Measurements from ENCODE around the gene POU2F3.

- PRO-cap: unidirectional peak, minus-strand start at chr11:120239840
Observed at GRCh38 chr11:120239572-120240428, at the start of gene POU2F3. Gene POU2F3, plus strand, starts transcription at chr11:120240140.

DNA sequence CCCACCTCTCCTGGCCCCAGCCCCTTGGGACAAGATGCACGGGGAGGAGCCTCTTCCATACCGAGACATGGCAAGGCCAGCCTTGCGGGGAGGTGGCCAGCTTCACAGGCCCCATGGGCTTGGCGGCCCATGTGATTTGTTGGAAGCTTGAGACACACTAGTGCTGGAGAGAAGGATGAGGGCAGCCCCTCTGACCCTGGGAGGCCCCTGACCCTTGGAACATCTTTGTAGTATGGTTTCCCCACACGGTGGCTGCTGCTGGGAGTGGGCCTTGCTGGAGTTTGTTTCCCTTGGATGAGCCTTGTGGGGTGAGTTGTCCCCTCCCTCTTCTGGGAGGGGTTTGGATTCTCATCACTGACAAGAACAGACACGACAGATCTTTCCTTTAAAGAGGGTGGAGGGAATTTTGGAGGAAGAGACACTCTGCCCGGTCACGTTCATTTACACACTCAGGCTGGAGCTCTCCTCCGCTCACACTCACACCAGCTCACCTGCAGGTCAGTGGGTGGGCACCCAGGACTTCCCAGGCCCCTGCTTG lies 31.6 kb downstream of the POU2F3 start:
- PRO-cap: no peak

DNA sequence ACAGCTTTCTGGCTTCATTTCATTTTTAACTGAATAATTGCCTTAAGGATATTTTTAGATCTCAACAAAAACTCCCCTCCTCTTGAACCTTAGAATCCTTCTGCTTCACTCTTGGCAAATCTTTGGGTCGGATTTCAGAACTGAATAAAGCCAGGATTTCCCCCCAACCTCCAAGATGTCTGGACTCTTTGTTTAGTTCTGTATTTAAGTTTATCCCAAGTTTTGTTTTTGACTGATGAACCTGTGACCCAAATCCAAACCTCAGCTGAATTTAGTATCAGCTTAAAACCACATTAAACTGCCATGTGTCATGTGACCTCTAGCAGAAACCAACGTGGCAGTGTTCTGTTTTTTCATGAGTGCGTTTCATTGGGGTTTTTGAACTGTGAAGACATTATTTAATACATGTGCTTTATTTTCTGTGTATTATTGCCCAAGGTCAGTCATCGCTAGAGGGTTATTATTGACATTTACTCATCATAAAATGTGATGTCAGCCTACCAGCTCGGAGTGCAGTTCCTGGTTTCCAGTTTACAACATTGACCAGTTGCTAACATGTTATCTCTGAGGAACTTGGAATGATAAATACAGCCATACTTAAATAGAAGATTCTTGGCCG lies 1.7 kb downstream of the TLCD5 start:
- PRO-cap: no peak

- PRO-cap: no peak
Observed at GRCh38 chr11:120331604-120332194, 4.5 kb upstream of the ARHGEF12 start.

DNA sequence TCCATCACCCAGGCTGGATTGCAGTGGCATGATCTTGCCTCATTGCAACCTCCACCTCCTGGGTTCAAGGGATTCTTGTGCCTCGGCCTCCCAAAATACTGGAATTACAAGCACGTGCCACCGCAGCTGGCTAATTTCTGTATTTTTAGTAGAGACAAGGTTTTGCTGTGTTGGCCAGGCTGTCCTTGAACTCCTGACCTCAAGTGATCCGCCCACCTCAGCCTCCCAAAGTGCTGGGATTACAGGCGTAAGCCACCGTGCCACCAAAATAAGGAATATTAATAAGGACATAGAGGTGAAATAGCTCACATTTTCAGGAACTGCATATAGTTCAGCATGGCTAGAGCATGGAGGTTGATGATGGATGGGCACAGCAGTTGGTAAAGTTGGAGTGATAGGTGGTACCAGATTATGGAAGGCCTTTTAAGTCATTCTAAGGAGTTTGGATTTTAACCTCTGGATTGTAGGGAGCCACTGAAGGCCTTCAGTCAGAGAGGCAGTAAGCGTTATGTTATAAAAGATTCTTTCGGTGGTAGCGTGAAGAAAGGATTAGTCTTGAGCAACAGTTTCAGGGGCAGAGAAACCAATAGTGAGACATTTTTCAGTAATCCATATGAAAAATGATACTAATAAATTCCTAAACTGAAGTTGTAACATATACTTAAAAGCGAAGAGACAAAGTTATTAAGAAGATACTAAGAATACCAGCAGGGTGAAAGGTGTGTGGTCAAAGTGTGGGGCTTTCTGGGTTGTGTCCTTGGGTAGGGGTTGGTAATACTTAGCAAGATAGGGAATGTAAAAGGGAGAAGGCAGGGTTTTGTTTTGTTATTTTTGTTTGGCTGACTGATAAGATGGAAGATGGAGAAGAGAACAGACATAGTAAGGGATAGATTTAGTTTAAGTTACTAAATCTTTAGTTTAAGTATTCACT lies 21.7 kb downstream of the ARHGEF12 start:
- PRO-cap: no peak

- PRO-cap: no peak
Observed at GRCh38 chr11:120364958-120365285, 28.7 kb downstream of the ARHGEF12 start.

DNA sequence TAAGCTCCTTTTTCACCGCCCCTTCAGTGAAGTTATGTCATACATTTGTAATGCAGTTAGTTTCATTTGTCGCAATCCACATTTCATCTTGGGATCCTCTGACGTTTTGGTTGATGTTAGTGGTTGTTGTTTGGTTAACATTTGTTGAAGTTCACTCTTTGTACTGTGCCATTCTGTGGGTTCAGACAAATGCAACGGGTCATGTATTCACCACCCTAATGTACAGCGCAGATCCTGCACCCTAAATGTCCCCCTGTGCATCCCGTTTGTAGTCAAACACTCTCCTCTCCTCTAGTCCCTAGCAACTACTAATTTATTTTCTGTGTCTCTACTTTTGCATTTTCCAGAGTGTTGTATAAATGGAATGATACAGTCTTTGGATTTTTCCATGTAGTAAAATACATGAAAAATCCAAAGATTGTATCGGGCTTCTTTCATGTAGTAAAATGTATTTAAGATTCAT lies 45.4 kb downstream of the ARHGEF12 start:
- PRO-cap: no peak

GRCh38 chr11:120404475-120405027 lies 68.3 kb downstream of the ARHGEF12 start:
- PRO-cap: no peak

DNA sequence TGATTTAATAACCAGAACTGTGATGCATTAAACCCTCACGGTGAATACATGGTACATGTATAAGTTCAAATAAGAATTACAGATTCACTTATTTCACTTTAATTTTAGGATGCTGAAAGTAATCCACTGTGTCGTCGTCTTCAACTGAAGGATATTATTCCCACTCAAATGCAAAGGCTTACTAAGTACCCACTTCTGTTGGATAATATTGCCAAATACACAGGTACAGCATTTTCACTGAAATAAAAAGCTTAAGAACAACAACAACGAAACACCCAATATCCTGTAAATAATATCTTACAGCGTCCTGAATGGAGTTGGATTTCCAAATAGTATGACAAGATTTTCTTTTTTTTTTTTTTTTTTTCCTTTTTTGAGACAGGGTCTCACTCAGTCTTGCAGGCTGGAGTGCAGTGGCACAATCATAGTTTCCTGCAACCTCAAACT lies 44.4 kb upstream of the GRIK4 start:
- PRO-cap: no peak

- PRO-cap: no peak
Observed at GRCh38 chr11:120532392-120533281, 21.1 kb downstream of the GRIK4 start.

DNA sequence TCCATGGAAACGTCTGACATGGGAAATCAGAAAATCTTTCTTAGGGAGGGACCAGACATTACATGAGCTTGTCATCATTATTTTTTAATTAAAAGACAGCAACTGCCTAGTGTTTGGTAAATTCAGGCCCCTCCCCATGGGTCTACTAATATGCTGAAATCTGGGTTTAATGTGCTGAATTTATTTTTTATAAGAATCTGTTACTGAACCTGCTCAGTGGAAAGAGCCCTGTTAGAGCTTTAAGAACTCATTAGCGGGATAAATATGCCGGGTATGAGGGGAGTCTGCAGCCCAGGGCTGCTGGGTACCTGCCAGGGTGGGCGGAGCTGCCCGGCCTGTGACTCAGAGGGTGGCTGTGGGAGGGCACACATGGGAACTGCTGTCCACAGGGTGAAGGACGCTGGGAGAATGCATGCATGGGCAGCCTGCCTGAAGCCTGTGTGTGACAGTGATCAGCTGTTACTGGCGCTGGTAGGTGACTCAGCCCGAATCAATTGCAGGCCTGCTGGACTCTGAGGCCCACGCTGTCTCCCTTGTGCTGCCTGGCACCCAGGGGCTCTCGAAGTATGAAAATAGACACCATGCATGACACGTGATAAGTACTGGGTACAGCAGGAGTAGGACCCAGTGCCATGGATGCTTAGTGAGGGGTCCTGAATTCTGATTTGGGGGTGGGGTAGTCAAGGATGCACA lies 36.2 kb downstream of the GRIK4 start:
- PRO-cap: no peak

- PRO-cap: no peak
Observed at GRCh38 chr11:120592923-120593268, 81.3 kb downstream of the GRIK4 start.

DNA sequence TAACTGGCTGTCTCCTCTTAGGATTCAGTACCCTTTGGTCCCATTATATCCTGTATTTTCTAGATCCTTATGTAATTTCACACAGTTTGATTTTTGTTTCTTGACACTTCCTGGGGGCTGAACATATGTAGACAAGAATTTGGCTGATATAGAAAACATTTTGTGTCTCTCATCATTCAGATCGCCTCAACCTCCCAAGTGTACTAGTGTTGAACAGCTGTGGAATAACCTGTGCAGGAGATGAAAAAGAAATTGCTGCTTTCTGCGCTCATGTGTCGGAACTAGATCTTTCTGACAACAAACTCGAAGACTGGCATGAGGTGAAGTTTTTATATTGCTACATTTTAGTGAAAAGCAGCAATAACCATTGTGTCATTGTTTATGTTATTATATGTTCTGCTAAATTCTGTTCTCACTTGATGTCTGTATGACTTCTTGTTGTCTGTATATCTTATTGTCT lies 23.5 kb downstream of the TBCEL start:
- PRO-cap: no peak

DNA sequence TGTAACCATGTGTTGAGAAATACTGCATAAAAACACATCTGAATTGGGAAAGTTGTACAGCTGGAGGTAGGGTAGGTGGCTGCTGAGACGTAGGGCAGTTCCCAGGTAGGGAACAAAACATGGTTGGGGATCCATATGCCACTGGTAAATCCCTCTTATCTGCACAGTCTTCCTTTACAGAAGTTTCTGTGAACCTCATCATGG lies 66.3 kb downstream of the SC5D start:
- PRO-cap: no peak

GRCh38 chr11:121445025-121445746 lies 6.9 kb upstream of the SORL1 start:
- PRO-cap: no peak

DNA sequence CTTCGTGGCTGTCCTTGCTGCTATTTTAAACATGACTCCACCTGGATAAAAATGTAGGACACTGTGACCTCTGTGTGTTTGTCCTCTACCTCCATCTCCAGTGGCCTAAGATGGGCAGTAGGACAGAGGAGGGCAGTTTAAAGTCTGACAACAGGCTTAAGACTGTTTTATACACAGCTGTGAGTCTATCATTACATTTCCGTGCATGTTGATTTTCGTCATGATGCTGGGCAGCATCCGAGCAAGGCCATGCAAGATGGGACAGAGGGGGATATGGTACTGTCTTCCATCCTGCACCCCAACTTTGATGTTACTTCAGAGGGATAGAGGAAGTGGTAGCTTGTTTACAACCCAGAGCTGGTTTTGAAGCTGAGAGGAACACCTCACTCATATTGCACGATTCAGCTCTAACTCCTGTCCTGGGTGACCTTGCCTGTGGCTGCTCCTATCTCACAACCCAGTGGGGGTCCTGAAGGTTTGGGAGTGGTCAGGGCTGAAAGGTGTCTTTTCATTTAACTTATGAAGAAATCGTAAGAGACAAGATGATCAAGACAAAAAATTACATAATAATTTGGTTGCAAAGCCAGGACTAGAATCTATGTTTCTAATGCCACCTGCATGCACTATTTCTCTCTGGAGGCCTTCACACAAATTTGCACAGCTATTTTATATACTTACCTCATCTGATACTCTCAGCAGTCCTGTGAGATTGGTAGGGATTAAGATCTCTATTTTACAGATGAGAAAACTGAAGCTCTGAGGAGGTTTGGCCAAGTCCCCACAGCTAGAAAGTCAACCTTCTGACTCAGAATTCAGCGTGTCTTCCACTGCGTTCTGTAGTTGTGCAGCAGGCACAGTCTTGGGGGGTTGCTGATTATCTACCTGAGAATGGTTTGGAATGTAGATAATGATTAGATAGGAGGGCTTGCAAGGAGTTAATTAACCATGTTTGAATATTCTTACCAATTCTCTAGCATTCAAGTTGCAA lies 2.8 kb upstream of the SORL1 start:
- PRO-cap: no peak

- PRO-cap: no peak
Observed at GRCh38 chr11:121587957-121588189, 135.8 kb downstream of the SORL1 start.

GRCh38 chr11:121671025-121672233 lies 219.3 kb downstream of the SORL1 start:
- PRO-cap: unidirectional peak, minus-strand start at chr11:121671966

DNA sequence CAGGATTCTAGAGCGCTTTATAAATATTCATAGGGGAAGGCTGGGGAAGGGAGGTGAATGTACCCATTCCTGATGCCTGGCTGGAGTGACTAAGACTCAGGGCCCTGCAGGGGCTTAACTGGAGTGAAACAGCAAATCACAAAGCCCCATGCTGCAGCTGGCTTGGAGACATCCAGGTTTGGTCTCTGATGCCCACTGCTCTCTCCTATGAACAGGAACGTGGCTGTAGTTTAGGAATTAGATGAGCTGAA lies 185.4 kb downstream of the BLID start:
- PRO-cap: no peak

GRCh38 chr11:121959484-121959796 lies 156.6 kb downstream of the BLID start:
- PRO-cap: no peak